Ishikawa (cell line): ENCODE results near the genes TRPM5 and KCNQ1.

DNA sequence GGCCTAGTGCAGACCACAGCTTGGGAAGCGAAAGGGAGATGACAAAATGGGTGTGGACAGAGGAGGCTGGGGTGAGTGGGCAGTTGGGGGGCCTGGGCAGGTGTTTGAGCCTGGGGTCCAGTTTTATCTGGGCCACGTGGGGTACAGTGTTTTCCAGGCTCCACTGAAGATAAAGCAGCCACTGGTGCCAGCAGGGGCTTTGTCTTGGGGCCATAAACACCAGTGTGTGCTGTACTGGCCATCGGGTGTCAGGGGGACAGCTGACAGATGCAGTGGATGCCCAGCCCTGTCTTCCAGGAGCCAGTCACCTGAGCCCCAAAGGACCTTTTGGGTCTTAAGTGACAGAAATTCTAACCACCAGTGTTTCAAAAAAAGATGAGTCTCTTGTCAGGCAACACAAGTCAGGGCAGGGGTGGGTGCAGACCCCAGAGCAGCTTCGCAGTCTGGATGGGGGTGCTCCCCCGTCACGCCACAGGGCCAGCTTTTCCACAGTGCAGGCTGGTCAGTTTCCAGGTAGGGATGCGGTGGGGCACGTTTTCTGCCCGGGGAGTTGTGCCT is 3.7 kb downstream of the TSSC4 start:
- RRBS = 83% methylated on average over 1 of the region's 9 CpGs

DNA sequence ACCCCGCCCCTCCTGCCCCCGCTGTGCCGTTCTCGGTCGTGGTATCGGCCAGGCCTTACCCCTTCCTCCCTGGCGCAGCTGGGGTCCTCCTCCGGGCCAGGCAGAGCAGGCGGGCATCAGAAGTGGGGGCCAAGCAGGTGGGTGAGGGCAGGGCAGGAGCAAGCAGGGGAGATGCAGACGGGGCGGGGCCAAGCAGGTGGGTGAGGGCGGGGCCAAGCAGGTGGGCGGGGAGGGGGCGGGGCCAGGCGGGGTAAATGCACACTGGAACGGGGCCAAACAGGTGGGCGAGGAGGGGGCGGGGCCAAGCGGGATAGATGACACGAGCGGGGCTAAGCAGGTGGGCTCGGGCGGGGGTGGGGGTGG is at the start of gene TRPM5:
TRPM5 (minus strand) TSS at position 143 of the 363 bp plus-strand sequence.
- RRBS = 1% methylated on average over 4 of the region's 23 CpGs

DNA sequence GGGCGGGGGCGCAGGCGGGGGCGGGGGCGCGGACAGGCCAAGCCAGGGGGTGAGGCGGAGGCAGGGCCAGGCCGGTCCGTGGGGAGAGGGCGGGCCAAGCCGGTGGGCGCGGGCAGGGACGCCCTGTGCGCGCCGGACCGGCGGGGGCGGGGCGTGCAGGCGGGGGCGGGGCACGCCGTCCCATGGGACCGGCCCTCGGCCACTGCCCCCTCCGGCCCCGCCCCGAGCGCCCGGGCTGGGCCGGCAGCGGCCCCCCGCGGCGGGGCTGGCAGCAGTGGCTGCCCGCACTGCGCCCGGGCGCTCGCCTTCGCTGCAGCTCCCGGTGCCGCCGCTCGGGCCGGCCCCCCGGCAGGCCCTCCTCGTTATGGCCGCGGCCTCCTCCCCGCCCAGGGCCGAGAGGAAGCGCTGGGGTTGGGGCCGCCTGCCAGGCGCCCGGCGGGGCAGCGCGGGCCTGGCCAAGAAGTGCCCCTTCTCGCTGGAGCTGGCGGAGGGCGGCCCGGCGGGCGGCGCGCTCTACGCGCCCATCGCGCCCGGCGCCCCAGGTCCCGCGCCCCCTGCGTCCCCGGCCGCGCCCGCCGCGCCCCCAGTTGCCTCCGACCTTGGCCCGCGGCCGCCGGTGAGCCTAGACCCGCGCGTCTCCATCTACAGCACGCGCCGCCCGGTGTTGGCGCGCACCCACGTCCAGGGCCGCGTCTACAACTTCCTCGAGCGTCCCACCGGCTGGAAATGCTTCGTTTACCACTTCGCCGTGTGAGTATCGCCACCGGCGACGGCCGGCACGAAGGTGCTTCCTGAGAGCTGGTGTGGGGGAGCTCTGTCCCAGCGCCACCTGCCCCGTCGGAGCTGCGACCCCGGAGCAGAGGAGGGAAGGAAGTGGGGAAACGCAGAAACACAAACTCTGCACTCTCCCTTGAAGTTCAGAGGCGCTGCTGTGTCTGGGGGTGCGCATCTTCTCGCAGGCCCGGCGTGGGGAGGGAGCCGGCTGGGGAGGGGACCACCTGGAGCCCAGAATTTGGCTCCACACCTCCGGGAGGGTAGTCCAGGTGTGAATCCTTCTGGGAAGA is at the start of gene KCNQ1:
KCNQ1 (plus strand) TSS at position 274 of the 1,064 bp plus-strand sequence.
- RRBS = 2% methylated on average over 70 of the region's 126 CpGs

GRCh38 chr11:2655935-2656827 is 211.4 kb downstream of the KCNQ1 start:
- RRBS = no CpG with 5 or more reads among the region's 5 CpGs

- RRBS = 34% methylated on average over 39 of the region's 111 CpGs
These were observed 185.7 kb downstream of the CDKN1C start for GRCh38 chr11:2699567-2700561.

GRCh38 chr11:2700562-2701704 is 184.6 kb downstream of the CDKN1C start:
- RRBS = 23% methylated on average over 15 of the region's 43 CpGs

GRCh38 chr11:2737704-2738364 is 147.7 kb downstream of the CDKN1C start:
- RRBS = 78% methylated on average over 1 of the region's 13 CpGs

- RRBS = 31% methylated on average over 11 of the region's 23 CpGs
These were observed 2.1 kb downstream of the CDKN1C start for GRCh38 chr11:2883450-2883955.

DNA sequence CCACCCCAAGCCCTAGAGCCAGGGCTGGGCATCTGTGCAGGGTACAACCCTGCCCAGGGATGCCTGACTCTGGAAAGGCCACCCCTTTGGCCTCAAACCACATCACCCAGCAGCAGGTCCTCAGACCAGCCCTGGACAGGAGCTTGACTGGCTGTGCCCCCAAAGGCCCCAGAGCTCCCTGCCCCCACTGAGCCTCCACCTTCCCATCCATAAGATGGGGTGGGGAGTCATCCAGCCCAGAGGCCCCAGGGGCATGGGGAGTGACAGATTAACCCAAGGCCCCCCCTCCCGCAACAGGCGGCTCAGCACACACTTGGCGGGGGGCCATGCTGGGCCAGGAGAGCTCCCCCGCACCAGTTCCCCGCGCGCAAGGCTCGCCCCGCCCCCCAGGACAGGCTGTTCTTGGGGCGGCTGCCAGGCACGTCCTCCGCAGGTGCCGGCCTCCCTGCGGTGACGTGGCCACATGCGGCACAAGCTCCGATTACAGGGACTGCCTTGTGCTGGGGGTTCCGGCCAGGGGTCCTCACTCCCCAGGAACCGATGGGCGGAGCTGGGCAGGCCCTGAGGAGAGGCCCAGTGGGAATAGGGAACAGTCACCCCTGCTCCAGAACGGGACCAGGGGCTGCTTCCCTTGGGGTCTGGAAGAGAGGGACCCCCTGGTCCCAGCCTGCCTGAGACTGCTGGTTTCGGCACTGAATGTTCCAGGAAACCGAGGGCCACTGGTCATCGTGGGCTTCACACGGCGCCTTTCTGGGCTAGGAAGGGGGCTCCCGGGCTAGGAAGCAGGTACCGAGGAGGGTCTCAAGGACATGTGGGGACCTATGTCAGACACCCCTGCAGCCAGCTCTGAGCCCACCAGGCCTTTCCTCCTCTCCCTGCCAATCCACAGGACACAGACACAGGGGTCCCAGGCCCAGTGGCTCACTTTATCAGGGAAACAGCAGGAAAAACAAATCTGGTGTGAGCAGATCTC is 5.1 kb upstream of the CDKN1C start:
- RRBS = 1% methylated on average over 6 of the region's 28 CpGs

GRCh38 chr11:2927967-2928743 is 1.1 kb downstream of the PHLDA2 start:
- RRBS = 3% methylated on average over 13 of the region's 34 CpGs

DNA sequence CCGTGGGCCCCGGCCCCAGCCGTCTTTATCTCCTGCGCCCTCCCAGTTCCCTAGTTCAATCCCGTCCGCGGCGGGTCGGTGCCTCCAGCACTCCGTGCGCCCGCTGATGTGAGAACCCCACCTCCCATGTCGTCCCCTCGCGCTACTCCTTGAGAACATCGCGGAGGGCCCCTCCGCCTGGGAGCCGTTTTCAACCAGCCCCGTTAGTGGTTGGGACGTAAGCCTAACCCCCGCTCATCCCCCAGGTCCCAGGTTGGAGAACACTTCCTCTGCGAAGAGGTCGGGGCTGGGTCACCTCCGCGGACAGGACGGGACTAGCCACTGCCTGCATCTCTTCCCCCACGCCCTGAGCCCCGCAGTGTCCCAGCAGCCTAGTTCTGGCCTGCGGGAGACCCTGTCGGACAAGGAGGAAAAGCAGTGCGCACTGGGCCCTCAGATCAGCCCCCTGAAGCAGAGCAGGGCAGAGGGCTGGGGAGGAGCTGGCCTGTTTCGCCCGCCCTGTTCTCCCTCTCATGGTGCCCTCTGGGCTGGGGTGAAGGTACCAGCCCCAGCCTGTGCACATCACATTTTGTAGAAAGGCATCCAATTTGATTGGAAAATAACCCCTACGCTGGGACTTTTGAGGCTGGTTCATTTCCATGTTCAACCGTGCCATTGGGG is 642 bp upstream of the NAP1L4 start:
- RRBS = 2% methylated on average over 2 of the region's 36 CpGs

GRCh38 chr11:3000264-3001016 is 8.3 kb upstream of the NAP1L4 start:
- RRBS = no CpG with 5 or more reads among the region's 17 CpGs

DNA sequence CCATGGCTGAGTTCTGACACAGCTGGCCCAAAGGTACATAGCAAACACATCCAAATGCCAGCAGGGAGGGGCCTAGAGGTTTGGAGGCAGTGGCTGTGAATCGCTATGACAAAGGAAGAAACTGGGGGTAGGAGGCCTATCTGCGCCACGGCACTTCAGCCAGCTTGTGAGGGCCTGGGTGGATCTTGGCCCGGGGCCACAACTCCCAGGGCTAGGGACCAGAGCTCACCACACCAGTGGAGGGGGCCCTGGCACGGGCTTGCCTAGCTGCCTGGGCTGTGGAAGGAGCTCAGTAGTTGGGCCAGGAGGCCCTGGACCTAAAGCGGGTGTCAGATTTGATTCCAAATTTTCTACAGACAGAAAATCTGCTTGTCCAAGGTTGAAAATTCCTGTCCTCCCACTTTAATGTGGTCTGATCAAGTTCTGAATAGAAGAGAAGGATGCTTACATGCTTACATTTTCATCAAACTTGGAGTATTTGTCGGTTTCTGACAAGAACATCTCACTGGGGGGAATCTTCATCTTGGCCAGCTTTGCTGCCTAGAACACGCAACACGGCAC is 9.5 kb upstream of the NAP1L4 start:
- RRBS = no CpG with 5 or more reads among the region's 9 CpGs

DNA sequence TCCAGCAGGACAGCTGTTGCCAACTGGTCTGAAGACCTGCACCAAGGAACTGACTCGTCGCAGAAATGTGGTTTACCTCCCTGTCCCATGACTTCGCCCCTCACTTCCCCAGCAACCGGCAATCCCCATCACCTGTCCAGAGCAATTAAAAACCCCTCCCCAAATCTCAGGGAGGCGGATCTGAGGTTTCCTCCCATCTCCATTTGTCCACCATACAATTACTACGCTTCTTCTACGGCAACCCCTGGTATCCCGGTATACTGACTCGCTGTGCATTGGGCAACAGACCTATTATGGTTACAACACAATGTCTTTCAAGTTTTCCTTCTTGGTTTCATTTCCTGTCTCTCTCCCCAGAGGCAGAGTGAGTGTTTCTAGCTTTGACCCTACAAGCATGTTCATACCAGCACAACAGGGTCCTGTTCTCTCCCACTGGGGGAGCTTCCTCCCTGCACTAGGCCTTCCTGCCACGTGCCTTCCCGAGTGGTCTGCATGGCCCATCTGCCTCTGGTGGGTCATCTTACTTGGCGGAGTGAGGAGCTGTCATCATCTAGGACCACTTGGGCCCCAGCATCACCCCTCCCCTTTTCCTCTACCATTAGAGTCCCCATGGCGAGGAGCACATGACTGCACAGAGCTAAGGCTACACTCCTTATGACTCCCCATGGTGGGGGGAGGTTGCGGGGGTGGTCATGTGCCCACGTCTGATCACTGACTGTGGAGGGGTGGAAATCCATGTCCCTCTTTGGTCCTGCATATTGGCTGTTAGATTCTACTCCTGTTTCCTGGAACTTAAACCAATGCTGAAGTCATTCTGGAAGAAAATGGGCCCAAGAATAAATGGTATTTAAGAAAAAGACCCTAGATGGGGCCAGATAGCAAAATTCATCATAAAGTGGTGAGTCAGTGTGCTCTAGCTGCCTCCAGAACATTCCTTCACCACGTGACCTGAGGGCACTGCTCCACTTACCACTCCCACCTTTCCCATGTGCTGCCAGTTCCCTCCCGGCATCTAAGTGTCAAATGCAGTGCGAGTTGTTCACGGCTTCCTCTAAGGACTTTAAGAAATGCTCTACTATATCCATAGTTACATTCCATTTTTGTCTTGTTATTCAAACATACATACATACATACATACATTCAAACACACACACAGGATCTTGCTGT is 30.5 kb upstream of the NAP1L4 start:
- RRBS = 95% methylated on average over 4 of the region's 19 CpGs

DNA sequence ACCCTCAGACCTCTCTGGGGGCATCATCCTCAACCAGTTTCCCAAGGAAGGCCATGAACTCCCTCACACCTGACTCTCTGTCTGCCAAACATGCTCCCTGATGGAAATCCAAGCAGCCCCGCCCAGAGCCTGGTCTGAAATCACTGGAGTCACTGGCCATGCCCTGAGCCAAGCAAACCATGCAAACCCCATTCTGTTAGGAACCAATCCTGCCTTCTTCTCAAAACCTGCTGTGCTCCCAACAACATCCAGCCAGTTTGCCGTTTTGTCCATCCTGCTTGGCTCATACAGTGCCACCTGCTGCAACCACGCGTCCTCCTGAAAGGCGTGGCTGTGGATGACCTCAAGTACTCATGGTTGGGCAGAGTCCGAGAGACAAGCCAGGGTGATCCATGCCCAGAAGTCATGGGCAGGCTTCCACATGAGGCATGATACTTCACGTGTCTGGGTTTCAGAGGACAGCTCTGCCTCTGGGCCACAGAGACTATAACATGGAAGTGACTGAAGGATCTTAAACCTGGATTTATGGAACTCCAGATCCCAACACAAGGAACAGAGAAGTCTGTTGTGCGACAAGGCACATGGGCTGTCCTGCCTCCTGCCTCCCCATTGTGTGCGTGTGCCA is 15.6 kb downstream of the CARS1 start:
- RRBS = no CpG with 5 or more reads among the region's 9 CpGs

- RRBS = no CpG with 5 or more reads among the region's 58 CpGs
These were observed 4.8 kb downstream of the OSBPL5 start for GRCh38 chr11:3159888-3161051.

GRCh38 chr11:3645600-3646259 is 802 bp downstream of the ART1 start:
- RRBS = no CpG with 5 or more reads among the region's 11 CpGs

DNA sequence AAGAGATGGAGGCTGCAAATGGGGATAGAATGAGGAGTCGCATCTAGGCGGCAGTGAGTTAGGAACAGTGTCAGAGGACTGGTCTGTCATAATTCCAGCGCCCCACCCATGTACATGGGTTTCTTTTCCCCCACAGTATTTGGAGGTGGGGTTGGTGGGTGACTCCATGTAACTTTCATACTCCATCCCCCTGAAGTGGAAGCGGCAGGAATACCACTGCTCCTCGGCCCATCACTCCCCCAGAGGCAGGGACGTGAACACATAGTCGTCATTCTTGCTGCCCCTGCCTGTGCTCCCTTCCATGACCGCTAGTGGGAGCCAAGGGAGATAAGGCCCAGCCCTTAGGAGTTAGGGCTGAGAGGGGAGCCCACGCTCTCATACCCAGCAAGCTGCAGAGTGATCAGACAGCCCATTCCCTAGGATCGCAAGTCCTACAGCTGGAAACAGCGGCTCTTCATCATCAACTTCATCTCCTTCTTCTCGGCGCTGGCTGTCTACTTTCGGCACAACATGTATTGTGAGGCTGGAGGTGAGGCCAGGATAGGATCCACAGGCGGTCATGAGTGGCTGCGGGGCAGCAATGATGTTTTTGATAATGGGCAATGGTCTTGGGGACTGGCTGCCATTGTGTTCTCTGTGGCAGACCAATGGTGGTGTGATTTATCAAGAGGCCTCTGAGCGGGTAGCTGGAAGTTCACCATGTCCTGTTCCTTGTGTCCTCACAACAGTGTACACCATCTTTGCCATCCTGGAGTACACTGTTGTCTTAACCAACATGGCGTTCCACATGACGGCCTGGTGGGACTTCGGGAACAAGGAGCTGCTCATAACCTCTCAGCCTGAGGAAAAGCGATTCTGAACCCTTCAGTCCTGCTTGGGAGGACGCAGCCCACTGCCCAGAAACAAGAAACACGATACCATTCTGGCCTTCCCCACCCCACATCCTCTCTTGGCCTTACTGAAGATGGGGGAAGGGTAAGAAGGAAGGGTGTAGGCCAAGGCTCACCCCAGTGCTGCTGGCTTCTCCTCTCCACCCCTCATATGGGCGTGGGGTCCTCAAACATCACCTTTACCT is 15.8 kb downstream of the RHOG start:
- RRBS = no CpG with 5 or more reads among the region's 24 CpGs

DNA sequence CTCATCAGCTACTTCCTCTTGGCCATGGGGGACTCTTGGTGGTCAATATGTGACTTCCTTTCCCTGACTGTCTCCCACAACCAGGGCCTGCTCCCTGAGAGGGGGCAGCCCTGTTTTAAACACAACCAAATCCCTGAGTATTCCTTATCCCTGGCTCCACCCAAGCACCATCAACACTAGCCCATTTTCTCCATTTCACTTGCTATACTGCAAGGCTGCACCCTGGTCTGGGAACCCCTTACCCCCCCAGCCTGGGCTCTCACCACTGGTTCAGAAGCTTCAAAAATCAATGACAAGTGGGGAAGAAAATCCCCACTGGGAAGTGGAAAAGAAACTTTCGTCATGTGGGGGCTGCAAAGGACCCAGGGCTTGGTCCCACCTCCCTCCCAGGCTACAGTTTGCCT is 9.8 kb downstream of the RHOG start:
- RRBS = no CpG with 5 or more reads among the region's 1 CpG

- RRBS = 88% methylated on average over 3 of the region's 13 CpGs
These were observed 9.1 kb downstream of the RHOG start for GRCh38 chr11:3831317-3832418.